T47D (cell line): ENCODE data around the genes MEN1, SPDYC and CDC42EP2.

DNA sequence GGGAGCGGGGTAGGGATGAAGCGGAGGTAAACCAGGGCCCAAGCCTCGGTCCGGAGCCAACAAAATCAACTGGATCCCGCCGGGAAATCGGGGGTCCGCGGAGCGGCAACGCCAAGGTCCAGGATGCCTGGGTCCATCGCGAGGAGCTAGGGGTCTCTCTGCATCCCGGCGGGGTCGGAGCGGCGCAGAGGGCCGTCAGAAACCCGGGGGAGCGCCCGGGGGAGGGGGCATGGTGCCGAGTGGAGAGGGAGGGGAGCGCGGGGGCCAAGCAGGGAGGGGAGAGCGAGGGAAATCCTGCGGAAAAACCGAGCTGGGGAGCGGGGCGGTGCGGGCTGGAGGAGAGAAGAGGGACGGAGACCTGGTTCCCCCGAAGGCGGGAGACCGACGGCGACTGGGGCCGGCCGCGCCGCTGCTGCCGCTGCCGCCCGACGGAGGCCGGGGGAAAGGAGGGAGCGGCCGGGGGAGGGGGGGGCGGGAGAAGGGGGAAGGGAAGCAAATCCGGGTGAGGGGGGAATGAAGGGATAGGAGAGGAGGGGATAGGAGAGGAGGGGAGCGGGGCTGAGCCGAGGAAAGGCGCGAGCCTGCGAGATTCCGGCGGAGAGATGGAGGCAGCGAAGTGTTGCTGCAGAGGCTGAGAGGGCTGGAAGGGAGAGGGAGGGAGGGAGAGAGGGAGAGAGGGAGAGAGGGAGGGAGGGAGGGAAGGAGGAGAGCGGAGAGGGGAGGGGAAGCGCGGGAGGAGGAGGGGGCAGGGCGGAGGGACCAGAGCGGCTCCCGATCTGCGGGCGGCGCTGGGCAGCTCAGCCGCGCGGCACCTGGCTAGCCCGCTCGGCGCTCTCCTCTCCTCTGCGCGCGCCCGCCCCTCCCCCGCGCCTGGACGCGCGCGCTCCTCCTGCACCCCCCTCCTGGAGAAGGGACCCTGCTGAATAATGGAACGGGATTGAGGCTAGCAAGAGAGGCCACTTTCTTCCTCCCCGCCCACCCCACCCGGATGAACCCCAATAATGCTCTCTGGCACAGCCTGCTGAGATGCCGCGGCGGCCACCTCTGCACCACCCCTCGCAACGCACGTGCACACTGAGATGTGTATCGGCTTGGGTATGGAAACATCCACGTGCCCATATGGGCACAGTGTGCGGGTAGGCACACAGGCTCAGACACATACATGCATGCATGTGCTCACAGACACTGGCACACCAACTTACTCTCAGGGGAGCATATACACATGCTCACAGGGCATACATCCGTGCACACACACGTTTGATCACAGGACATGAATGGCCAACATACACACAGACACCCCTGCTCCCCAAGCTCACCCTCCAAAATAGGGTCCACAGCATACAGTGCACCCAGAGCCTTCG, 52.4 kb downstream of the SLC22A12 start:
- RRBS, result 9% methylated on average over 34 of the region's 98 CpGs

DNA sequence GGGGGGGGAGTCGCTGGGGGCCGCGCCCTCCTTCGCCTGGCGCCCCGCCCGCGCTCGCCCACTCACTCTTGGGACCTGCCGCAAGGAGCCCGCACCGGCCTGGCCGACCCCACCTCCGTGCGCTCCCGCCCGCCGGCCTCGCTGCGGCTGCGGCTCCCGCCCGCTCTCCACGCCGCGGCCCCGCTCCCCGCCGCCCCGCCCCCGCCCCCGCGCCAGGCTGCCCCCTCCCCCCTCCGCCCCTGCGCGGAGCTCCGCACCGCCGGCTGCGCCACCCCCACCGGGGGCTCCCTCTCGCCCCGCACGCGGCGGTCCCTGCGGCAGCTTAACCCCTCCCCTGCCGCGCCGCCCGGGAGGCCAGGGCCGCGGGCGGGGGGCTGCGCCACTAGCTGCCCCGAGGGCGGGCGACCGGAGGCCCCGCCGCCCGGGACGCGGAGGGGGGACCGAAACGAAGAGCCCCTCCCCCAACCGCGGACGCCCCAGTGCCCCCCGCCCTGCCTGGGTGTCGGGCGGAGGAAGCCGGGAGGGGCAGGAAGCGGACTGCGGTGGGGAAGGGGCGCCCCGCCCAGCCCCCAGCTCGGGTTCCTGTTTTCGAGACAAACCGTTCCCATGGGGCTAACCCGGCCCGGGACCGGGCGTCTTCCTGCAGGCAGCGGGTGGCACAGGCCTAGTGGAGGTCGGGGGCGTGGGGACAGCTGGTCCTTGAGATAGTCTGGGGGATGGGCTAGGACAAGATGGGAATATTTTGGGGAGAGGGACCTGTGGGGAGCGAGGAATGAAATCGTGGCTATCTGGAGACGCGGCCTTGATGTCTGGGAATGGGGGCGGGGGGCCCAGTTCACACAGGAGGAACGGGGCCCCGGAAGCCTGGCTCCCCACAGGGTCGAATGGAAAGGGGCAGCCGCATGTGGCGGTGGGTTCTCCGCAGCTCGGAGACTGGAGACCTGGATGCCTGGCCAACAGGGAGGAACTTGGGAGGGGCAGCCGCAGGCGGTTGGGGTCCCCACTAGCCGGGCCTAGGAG, 1.0 kb upstream of the RASGRP2 start:
- RRBS, result 28% methylated on average over 40 of the region's 102 CpGs

- RRBS, result no CpG with 5 or more reads among the region's 28 CpGs
Observed at GRCh38 chr11:64769879-64771119, 8.0 kb downstream of the SF1 start.

- RRBS, result 2% methylated on average over 31 of the region's 63 CpGs
Observed at GRCh38 chr11:64810271-64811325, at the start of gene MEN1. TSS of gene MEN1 (minus strand) at chr11:64810551.

GRCh38 chr11:64865572-64866122, 12.8 kb downstream of the EHD1 start:
- RRBS, result no CpG with 5 or more reads among the region's 7 CpGs

DNA sequence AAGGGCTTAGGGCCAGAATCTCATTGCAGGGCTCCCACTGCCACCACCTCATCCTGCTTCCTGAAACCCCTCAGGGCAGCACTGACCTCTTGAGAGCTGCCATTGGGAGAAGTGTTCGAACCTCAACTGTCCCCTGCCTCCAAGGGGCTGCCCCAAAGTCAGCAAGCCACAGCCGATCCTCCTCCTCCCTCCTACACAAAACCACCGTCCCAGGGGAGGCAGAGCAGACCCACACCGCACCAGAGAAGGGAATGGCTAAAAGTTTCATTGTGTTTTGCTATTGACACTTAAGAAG, 1.1 kb downstream of the EHD1 start:
- RRBS, result no CpG with 5 or more reads among the region's 4 CpGs

- RRBS, result 93% methylated on average over 2 of the region's 14 CpGs
Observed at GRCh38 chr11:64913551-64913976, 3.4 kb downstream of the ATG2A start.

- RRBS, result no CpG with 5 or more reads among the region's 10 CpGs
Observed at GRCh38 chr11:64930183-64930646, 5.5 kb downstream of the GPHA2 start.

GRCh38 chr11:64971681-64971895, 320 bp downstream of the MAJIN start:
- RRBS, result 65% methylated on average over 12 of the region's 16 CpGs

GRCh38 chr11:65069255-65069782, 11.0 kb upstream of the NAALADL1 start:
- RRBS, result no CpG with 5 or more reads among the region's 10 CpGs

GRCh38 chr11:65102507-65102790, 6.4 kb downstream of the VPS51 start:
- RRBS, result no CpG with 5 or more reads among the region's 2 CpGs

GRCh38 chr11:65133684-65134137, 608 bp downstream of the SYVN1 start:
- RRBS, result under 1% methylated on average over 7 of the region's 21 CpGs

GRCh38 chr11:65150585-65151492, 16.5 kb upstream of the SYVN1 start:
- RRBS, result no CpG with 5 or more reads among the region's 11 CpGs

GRCh38 chr11:65169984-65170475, at the start of gene SPDYC:
TSS of gene SPDYC (plus strand) at chr11:65170233.
- RRBS, result no CpG with 5 or more reads among the region's 20 CpGs

GRCh38 chr11:65182044-65182180, 184 bp downstream of the CAPN1 start:
- RRBS, result no CpG with 5 or more reads among the region's 7 CpGs

DNA sequence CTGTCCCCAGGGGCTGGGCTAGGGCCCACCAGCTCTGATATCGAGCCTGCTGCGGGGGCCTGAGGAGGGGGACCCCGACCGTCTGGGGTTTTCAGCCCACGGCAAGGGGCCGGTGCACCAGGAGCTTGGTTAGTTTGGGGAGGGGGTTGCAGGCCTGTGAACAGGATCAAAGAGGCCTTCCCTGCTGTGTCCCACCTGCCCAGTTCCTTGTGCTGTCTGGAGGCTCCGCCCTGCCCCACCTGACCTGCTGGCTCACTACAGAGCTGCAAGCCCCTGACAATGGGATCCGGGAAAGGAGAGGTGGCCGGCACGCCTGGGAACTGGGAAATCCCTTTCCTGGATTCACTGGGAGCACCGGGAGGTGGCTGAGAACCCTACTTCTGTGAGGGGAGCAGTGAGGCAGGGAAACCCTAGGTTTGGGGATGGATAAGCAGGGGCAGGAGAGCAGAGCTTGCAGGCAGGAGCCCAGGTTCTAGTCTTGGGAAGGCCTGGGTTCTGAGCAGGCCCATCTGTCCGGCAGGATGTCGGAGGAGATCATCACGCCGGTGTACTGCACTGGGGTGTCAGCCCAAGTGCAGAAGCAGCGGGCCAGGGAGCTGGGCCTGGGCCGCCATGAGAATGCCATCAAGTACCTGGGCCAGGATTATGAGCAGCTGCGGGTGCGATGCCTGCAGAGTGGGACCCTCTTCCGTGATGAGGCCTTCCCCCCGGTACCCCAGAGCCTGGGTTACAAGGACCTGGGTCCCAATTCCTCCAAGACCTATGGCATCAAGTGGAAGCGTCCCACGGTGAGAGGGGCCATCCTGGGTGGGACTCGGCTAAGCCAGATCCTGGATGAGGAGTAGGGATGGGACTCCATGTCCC, 685 bp downstream of the CAPN1 start:
- RRBS, result 0% methylated on average over 1 of the region's 24 CpGs

DNA sequence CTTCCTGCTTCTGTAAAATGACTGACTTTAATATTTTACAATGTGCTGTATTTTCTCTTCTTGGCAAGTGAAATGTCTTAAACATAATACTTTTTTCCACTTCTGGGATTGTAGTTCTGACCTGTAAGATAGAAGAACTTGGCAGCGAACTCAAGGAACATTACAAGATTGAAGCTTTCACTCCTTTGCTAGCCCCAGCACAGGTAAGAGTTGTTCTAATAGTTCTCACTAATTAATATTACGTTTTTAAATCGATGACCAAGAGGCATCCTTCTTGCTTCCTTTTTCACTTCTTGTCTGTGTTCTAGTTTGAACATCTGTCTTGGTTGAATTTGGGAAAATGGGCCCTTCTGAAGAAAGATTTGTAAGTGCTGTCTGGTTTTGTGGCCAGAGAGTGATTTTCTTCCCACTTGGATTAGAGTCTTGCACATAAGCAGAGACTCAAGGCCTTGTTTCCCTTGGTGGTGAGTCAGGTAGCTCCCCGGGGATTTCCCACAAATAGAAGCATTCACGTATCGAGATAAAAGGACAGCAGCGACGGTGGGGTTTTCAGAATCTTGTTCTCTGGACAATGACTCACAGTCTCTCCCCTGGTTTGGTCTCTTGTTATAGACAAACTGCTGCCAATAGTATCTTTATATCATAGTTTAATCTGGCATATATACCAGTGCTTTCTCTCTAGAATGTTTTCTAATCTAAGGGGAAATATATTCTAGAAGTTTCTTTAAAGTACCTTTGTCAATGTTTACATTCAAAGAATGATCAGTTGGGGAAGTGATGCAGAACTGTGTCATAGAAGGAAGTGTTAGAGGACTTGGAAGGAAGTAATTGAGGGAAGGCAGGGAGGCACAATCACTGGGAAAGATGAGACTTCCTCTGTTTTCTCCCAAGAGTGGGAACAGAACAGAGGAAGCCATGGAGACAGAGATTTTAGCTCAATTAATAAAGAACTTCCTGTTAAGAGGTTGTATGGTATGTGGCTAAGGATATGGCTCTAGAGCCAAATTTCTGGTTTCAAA, 18.0 kb downstream of the POLA2 start:
- RRBS, result no CpG with 5 or more reads among the region's 8 CpGs

DNA sequence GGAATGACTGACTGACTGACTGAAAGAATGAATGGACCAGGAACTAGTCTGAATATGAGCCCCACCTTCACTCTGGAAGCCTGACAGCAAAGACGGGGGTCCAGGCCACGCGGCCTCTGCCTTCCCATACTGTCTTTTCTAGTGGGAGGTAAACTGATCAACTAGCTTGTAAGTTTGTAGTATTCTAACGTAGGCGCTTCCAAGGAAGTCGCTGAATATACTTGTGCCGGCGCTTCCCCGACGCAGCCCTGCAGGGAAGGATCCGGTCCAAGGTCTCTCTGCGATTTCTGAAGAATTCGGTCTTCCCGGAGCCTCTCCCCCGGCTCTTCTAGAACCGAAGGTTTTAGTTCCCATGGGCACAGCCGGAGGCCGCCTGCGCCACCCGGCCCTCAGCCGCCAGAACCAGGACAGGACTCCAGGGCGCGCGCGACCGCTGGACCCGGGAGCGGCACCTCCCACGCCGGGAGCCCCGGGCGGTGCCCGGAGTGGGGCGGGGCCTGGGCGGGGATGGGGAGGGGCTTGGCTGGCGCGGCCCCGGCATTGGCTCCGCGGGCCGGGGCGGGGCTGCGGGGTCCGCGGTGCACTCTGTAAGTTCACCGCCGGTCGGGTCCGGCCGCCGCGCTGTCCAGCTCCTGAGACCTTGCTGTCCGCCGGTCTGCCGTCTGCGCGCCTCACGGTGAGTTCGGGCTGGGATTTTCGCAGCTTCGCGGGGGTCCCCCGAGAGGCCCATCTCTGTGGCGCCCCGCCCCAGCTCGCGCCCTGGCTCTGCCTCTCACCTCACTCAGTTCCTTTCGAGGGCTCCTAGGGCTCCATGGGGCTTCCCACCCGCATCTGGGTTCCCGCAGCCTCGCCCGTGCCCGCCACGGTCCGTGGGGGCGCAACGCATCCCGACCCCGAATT, at the start of gene CDC42EP2:
CDC42EP2 (plus strand) TSS at position 588 of the 900 bp plus-strand sequence.
- RRBS, result 2% methylated on average over 30 of the region's 79 CpGs

DNA sequence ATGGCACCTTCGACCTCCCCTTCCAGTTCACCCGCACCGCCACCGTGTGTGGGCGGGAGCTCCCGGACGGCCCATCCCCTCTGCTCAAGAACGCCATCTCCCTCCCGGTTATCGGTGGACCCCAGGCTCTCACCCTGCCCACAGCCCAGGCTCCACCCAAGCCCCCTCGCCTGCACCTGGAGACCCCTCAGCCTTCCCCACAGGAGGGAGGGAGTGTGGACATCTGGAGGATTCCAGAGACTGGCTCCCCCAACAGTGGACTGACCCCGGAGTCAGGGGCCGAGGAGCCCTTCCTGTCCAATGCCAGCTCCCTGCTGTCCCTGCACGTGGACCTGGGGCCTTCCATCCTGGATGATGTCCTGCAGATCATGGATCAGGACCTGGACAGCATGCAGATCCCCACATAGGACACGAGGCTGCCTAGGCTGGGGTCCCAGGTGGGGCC, 6.5 kb downstream of the CDC42EP2 start:
- RRBS, result 96% methylated on average over 7 of the region's 15 CpGs

DNA sequence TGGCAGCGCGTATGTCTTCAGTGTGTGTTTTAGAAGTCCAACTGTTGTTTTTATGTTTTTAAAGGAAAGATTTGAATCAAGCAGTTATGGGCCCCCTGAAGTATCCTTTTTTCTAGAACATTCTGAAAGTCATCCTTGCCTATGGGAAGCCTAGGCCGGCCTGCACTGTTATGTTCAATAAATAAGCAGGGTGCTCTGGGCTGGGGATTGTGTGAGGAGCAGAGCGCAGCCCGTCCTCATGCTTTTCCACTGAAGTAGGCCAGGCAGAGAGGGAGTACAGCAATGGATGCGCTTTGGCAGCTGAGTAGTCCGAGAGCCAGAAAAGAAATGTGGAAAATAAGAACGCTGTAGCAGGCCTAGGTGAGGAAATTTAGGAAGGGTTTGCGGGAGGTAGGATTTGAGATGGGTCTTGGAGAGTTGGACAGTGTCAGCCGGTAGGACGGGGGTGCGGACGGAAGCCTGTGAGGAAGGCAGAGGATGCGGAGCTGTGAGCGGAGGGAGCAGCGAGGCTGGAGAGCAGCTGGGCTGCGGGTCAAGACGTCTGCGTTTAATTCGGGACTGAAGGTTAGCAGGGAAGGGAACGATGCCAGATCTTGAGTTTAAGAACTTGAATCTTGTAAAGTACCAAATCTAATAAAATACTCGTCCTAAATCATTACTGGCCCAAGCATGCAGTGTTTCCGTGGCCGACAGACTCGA, 794 bp upstream of the TIGD3 start:
- RRBS, result no CpG with 5 or more reads among the region's 25 CpGs